Foreskin keratinocyte (primary cell): ENCODE data around the gene CHAMP1.

GRCh38 chr13:114226026-114226700 is 8.5 kb upstream of the CDC16 start:
- RAMPAGE, total RNA = no peak

GRCh38 chr13:114301415-114301911 is 12.8 kb upstream of the CHAMP1 start:
- RAMPAGE, total RNA = no peak

DNA sequence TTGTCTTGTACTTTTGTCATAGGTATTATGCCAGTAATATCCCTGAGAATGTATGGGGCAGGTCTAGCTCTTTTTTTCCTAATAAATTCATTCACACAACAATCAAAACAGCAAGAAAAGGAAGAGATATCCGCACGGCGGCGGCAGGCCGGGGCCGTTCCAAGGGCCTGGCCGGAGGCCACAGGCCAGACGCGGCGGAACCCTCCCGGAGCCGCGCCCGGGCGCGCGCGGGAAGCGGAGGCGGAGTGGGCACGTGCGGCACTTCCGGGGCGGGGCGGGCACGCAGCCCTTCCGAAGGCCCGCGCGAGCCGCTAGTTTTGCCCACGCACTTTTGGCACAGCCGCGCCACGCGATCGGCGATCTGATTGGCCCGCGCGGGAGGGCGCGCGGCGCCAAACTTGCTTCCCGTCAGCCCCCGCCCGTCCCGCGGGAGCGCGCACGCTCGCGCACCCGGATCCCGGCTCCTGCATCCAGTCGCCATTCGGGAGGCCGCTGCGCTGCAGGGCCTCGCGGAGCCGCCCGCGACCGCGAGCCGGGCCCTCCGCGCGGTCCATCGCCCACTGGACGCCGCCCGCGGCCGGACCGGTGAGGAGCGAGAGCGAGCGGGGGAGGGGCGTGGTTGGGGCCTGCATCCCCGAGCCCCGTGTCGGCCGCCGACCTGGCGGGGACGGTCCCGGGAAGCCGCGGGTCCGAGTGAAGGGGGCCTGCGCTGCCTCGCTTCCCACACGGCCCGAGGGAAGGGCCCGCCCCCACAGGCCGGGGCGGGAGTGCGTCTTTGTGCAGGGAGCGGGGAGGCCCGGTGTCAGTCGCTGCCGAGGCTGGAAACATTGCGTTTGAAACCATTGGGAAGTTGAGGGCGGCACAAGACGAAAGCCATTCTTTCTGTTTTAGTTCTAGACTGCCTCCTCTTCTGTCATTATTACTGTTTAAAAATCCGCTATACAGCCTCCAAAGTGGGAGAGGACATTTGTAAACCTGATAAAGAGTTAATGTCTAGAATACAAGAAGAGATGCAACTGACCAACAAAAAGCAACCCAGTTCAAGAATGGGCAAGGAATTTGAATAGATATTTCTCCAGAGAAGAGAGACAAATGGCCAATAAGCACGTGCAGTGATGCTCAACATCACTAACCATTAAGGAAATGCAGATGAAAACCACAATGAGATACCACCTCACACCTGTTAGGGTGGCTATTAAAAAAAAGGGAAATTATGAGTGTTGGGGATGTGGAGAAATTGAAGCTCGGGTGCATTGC is at the start of gene CHAMP1:
CHAMP1 (plus strand) TSS at position 445 of the 1,257 bp plus-strand sequence.
- RAMPAGE, total RNA = no peak